NCI-H460 (cell line): ENCODE measurements around a stretch of chr22.

DNA sequence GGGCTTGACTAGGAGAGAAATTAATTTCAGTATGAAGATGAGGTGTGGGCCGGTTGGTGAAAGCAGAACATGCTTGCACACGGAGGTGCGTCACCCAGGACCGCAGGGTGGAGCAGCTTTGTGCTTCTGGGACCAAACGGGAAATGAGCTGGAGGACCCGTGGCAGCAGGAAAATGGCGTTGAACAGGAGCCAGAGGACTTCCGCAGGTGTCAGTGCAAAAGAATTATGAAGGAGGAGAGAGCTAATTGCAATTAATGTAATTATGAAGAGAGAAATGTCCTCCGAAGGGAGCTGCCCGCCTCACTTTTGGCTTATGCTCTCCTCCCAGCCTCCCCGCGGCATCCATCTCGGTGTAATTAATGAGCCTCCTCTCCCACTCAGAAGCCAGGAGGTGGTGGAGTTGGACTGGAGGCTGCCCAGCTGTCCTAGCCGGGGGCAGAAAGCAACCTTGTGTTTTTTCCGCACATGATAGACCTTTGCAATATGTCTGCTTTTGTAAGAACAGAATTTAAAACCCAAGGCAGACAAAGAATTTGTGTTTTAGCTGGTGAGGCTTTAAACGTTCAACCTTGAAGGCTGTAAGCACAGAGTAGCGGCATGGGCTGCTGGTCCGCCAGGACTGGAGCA lies 180.5 kb downstream of the TBC1D22A start:
RAMPAGE:
- cytosol, long total RNA: no peak
- long total RNA: no peak
- nucleus, long total RNA: no peak

GRCh38 chr22:47053493-47054390 lies 291.3 kb downstream of the TBC1D22A start:
RAMPAGE:
- cytosol, long total RNA: no peak
- long total RNA: no peak
- nucleus, long total RNA: no peak

DNA sequence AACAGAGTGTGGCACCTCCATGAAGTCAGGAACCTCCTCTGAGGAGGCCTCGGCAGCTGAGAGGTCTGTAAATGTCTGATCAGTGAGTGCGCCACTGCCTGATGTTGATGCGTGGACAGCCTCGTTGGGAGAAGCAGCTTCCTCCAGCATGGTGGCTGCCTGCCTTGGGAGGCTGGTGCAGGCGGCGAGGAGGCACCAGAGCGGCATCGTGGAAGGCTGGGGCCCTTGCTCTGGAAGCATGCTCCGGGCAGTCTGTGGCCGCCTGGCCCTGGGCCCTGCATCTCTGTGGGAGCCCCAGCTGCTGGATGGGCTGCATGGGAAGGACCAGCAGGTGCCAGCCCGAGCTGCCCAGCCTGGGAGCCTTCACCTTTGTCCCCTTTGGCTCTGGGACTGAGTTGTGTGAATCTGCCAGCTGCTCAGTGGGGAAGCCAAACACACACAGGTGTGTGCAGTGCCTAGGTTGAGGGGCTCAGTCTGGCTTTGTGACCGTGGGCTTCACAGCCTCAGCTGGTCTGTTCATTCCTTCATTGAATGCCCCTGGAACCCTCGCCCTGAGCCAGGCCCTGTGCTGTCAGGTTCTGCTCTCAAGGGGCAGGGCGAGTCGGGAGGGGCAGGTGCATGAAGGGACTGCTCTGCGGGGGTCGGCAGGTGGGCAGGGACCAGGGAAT lies 354.0 kb downstream of the TBC1D22A start:
RAMPAGE:
- cytosol, long total RNA: no peak
- long total RNA: no peak
- nucleus, long total RNA: no peak

DNA sequence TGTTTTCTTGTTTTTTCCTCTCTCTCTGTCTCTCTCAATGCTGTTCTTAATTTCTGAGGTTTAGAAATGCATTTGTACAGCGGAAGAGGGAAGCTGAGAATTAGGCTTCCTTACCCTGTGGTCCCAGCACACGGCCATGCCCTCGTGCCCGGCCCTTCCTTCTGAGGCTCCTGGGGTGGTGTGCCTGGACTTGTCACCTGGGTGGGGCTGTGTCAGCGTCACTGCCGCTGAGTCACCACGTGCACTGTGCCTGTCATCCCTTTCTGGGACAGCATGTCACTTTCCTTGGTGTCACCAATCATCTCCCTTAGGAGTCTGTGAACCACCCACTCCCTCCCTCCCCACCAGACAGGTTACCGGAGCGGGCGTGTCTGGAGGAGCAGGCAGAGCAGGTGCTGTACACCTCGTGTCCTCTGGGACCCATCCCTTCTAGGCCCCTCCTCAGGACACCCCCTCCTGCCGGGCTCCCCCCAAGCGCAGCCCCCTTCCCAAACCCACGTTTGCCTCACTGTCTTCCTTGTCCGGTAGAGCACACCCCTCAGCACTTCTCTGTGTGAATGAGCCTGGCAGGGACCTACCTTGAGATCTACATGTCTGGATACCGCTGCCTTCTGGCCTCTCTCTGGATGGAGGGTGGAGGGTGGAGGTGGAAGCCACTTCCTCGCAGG lies 367.5 kb downstream of the TBC1D22A start:
RAMPAGE:
- cytosol, long total RNA: no peak
- long total RNA: no peak
- nucleus, long total RNA: no peak

DNA sequence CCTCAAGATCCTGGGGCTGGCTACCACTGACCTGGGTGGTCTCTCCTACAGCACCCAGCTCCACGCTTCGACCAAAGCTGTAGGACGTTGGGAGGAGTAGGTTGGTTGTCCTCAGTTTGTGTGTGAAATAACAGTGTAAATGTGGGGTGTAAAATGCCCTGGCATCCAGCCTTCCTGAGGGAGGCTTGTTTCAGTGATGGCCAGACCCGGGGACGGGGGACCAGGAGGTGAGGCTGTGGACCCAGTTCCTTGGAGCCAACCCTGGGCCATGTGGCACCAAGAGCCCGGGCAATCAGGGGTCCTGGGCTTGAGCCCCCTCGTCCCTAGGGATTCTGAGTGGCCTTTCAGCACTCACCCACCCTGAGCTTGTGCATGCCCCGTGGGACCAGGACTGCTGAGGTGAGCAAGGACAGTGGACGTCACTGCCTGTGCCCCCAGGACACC lies 373.9 kb downstream of the TBC1D22A start:
RAMPAGE:
- cytosol, long total RNA: no peak
- long total RNA: no peak
- nucleus, long total RNA: no peak

RAMPAGE:
- cytosol, long total RNA: no peak
- long total RNA: no peak
- nucleus, long total RNA: no peak
These were observed 401.8 kb downstream of the TBC1D22A start for GRCh38 chr22:47163885-47164975.

DNA sequence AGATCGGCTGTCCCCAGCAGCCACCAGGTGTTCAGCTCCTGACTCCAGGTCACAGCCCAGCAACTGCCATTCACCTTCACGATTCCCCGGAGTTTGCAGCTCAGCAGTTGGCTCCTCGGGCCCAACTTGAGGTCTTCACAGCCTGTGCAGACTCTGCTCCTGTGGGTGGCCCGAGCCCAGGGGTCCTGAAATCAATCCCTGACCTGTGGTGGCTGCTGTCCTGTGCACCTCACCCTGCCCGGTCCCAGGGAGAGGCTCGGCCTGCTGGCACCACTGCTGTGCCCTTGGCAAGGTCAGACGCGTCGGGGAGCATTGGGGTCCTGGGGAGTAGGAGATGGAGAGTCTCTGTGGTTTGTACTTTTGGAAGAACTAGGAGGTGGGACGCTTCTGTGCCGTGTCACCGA lies 414.4 kb downstream of the TBC1D22A start:
RAMPAGE:
- cytosol, long total RNA: no peak
- long total RNA: no peak
- nucleus, long total RNA: no peak

GRCh38 chr22:47293140-47293569 lies 530.7 kb downstream of the TBC1D22A start:
RAMPAGE:
- cytosol, long total RNA: no peak
- long total RNA: no peak
- nucleus, long total RNA: no peak

RAMPAGE:
- cytosol, long total RNA: no peak
- long total RNA: no peak
- nucleus, long total RNA: no peak
These were observed 570.8 kb upstream of the TAFA5 start for GRCh38 chr22:47918478-47919031.

DNA sequence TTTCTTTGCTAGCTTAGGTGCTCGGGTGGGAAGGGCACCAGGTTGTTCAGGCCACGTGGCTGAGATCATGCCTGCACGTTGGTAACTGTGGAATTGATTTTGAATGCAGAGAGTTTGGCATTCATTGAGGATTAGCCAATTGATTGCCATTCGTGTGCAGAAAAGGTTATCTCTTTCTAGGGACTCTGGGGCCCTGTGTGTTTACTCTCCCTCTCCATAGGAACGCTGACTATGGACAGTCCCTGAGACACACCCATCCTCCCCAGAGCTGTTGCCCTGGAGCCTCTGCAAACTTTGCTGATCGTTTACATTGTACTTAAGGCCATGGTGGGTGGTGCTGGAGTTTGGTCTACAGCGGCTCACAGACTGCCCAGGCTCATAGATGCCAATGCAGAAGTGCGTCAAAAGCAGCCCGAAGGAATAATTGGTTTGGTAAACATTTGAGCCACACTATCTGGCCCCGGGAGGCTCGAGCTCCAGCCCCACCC lies 119.4 kb upstream of the TAFA5 start:
RAMPAGE:
- cytosol, long total RNA: no peak
- long total RNA: no peak
- nucleus, long total RNA: no peak

DNA sequence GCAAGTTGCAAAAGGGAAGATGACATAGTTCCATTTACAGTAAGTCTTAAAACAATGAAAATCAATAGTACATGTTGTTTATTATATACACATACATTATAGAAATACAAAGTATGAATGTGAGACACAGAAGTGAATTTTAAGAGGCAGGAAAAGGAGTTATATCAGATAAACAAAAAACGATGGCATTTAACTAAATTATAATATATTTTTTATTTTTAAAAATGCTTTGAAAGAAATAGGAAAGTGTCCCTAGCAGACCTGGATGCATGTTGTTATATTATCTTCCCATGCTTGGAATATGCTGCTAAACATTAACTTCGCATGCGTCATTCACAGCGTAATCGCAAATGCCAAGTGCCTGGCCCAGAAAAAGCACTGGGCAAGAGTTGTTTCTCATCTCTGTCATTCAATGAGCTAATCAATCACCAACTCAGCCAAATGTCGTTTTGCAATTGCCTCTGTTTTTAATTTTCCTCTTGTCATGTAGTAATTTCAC lies 83.7 kb upstream of the TAFA5 start:
RAMPAGE:
- cytosol, long total RNA: no peak
- long total RNA: no peak
- nucleus, long total RNA: no peak

DNA sequence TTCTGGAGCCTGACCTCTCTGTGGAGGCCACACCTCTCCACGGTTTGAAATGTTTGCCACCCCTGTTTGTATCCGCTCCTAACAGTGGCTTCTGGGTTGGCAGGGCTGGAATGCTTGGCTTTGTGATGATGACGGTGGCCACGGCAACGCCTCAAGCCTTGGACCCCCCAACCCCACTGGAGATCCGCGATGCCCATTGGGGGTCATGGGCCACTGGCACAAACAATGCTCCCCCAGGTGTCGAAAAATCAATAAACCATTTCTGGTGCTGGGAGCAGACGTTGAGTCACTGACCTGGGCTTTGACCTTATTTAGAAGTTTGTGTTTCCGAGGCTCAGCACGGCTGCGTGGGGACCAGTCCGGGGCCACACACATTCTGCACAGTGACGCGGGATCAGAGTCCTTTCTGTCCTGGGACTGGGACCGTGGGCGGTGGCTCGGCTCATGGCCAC lies 72.2 kb downstream of the TAFA5 start:
RAMPAGE:
- cytosol, long total RNA: no peak
- long total RNA: no peak
- nucleus, long total RNA: no peak

DNA sequence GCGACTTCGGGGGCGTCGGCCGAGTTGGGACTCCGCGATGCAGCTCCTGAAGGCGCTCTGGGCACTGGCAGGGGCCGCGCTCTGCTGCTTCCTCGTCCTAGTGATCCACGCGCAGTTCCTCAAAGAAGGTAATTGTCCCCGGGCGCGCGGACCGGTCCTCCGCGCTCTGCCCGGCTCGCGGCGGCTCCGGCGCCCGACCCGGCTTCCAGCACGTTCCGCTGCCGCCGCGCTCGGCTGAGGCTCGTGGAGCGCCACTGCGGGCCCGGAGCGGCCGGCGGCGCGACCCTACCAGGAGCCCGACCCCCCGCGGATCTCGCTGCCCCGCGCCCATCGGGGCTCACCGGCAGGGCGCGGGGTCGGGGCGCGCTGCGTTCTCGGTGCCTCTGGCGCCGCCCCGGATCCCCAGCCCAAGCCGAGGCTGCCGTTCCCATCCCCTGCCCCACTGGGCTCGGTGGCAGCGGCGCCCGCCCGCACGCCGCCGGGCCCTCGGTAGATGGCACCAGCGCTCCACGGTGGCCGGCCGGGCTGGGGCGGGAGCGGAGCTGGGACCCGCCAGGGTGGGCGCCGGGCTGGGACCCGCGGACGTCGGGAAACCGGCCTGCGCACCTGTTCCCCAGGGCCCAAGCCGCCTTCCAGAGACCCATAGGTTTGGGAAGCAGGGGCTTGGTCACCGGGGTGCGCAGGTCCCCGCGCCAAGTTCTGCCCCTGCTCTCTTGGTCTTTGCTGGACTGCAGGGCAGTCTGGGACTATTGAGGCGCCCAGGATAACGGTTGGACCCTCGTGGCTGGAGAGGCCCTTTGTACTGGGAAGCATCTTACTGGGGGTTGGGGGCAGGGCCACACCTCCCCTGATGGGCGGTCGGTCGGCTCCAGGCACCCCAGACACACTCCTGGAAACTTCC lies 87.3 kb downstream of the TAFA5 start:
RAMPAGE:
- cytosol, long total RNA: no peak
- long total RNA: no peak
- nucleus, long total RNA: no peak

GRCh38 chr22:49057993-49058205 lies 568.5 kb downstream of the TAFA5 start:
RAMPAGE:
- cytosol, long total RNA: no peak
- long total RNA: no peak
- nucleus, long total RNA: no peak

RAMPAGE:
- cytosol, long total RNA: no peak
- long total RNA: no peak
- nucleus, long total RNA: no peak
These were observed 630.3 kb downstream of the TAFA5 start for GRCh38 chr22:49119573-49120124.

DNA sequence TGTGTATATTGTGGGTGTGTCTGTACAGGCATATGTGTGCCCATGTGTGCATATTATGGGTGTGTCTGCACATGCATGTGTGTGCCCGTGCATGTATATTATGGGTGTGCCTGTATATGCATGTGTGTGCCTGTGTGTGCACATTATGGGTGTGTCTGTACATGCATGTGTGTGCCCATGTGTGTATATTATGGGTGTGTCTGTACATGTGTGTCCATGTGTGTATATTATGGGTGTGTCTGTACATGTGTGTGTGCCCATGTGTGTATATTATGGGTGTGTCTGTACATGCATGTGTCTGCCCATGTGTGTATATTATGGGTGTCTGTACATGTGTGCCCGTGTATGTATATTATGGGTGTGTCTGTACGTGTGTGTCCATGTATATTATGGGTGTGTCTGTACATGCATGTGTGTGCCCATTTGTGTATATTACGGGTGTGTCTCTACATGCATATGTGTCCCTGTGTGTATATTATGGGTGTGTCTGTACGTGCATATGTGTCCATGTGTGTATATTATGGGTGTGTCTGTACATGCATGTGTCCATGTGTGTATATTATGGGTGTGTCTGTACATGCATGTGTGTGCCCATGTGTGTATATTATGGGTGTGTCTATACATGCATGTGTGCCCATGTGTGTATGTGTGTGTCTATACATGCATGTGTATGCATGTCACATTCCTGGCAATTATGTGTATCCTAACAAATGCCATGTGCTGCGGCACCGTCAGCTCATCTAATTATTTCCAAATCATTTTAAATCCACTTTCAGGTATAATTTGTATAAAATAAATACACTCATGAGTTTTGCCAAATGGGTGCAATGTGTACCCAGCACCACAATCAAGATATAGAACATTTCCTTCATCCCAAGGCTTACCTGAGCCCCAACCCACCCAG lies 217.0 kb downstream of the BRD1 start:
RAMPAGE:
- cytosol, long total RNA: no peak
- long total RNA: no peak
- nucleus, long total RNA: no peak

DNA sequence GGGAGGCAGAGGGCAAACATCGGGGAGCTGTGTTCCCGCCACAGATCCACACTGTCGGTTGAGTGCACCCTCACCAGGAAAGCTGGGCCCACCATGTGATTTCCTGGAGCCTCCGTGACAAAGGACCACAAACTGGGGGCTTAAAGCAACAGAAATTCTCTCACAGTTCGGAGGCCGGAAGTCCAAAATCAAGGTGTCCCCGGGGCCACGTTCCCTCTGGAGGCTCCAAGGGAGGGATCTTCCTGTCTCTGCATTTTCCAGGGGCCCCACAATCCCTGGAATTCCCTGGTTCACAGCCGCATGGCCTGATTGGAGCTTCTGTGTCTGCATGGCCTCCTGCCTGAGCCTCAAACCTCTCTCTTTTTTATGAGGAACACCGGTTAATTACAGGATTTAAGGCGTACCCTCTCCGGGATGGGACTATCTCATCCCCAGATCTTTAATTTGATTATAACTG lies 169.3 kb downstream of the BRD1 start:
RAMPAGE:
- cytosol, long total RNA: no peak
- long total RNA: no peak
- nucleus, long total RNA: no peak

DNA sequence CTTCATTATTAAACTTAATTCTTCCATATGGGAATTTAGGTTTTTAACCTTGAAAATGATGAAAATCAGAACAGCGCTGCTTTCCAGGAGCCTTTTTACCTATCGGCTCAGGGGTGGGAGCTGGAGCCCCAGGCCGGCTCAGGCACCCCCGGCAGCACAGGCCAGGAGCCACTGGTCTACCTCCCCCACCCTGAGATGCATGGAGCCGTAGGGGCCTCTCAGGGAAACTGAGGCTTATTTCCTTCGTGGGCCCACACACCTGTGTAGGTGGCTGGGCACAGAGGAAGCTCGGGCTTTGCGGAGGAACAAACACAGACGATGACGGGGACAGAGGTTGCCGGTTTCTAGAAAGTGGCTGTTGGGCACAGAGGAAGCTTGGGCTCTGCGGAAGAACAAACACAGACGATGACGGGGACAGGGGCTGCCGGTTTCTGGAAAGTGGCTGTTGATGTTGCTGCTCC lies 149.5 kb downstream of the BRD1 start:
RAMPAGE:
- cytosol, long total RNA: no peak
- long total RNA: no peak
- nucleus, long total RNA: no peak

RAMPAGE:
- cytosol, long total RNA: no peak
- long total RNA: no peak
- nucleus, long total RNA: no peak
These were observed 103.8 kb downstream of the BRD1 start for GRCh38 chr22:49723748-49724464.

GRCh38 chr22:49775964-49776487 lies 51.6 kb downstream of the BRD1 start:
RAMPAGE:
- cytosol, long total RNA: no peak
- long total RNA: no peak
- nucleus, long total RNA: no peak